Neural cell (in vitro differentiated cells): Measurements from ENCODE around the genes CPB1 and TM4SF4.

DNA sequence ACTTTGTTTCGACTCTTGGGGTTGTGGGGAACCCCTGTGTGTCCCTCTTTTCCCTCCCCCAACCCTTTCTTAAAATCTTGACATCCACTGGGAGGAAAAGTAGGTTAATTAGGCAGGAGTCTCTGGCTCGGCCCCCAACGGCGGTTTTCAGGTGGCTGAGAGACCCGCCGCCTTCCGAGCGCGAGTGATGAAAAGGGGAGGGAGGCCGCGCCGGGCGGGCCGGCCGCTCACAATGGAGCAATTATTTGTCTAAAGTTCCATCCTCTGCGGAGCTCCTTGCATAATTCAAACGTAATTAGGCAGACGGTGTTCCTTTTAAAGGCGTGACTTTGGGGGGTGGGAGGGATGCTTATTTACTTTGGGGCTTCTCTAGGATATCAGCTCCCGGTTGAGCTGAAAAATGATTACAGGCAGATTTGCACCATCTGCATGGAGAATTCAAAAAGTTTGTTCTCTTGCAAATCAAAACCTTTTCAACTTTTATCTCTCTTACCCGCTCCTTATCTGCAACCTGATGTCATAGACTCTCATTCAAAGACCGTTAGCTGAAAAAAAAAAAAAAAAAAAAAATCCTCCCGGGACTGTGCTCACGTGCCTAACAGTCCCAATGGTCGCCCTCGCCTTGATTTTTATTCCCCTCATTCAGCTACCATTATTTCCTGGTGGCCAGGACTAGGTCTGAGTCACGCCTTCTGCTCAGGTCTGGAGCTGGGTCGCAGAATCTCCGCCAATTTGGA is 51.5 kb downstream of the ZIC4 start:
- RAMPAGE, long total RNA: no peak

DNA sequence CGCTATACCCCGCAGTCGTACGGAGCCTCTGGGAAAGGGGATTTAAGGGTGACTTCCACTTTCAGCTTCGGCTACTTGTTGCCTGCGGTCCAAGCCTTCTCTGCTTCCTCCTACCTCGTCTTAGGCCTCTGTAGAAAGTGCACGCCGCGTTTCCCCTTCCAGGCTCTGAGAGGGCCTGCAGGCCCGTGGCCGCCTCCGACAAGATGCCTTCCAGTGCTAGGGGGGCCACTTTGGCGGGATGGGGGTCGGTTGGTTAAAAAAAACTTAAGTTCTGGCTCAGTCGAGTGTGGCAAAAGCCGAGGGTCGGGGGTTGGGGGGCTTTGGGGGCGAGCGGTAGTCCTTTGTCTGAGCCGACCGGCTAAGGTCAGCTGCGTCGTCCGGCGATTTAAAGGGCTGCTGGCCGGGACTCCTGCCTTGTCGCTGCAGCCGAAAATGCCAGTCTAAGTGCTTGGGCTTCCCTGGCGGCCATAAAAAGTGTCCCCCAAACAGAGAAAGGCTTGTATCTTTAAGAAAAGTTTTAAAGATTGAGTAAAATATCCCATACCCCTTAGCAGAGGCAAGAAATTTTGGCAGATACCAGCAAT is 8.0 kb downstream of the ZIC4 start:
- RAMPAGE, long total RNA: no peak

DNA sequence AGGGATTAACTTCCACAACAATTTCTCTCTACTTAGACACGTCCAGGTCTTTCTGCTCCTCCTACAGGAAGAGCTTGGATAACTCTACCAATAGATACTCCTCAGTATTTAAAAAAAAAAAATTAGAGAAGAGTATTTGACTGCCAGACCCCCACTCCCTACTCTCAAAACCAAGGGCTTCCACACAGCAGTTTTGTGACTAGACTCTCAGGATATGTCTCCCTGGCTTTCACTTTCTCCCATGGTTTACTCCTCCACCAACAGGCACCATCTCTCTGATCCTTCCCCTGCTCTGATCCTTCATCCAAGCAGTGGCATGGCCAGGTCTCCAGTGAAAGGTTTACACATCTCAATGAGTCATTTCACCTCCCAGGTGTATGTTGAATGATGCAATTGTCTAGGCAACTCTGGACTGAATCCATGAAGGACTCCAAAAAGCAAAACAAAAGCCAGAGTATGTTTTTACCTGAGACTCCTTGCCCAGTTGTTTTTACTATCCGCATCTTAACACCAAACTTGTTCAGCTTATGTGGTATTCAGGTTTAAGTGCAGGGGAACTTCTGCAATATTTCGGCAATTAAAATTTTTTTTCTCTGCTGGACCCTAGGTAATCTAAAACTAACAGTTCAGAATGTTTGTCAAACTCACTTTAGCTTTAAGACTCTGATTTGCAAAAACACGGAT is 7.2 kb downstream of the ZIC4 start:
- RAMPAGE, long total RNA: no peak

GRCh38 chr3:148079167-148079597 is 618.5 kb upstream of the AGTR1 start:
- RAMPAGE, long total RNA: no peak

DNA sequence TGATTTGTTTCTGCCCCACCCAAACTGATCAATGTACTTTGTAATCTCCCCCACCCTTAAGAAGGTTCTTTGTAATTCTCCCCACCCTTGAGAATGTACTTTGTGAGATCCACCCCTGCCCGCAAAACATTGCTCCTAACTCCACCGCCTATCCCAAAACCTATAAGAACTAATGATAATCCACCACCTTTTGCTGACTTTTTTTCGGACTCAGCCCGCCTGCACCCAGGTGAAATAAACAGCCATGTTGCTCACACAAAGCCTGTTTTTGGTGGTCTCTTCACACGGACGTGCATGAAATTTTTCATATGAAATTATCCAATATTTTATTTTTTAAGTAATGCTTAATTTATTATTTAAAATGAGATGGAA is 540.7 kb upstream of the AGTR1 start:
- RAMPAGE, long total RNA: no peak

GRCh38 chr3:148600834-148601432 is 96.8 kb upstream of the AGTR1 start:
- RAMPAGE, long total RNA: no peak

DNA sequence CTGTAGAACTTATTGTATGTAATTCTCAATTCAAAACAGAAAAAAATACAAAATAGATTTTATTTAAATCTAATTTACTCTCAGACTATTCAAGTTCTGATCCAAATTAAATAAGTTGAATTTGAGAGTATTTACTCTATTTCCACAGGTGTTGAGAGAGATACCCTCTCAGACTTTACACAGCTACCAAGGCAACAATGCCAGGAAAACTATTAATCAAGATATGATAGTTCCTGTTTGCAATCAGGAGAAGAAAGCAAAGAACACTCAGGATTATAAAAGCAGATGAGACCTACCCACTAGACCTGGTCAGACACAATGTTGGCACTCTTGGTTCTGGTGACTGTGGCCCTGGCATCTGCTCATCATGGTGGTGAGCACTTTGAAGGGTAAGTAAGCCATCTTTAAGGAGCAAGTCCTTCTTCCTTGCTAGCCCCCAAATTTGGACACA is at the start of gene CPB1:
Gene CPB1, plus strand, starts transcription at position 306 of the 451 bp plus-strand sequence.
- RAMPAGE, long total RNA: no peak

DNA sequence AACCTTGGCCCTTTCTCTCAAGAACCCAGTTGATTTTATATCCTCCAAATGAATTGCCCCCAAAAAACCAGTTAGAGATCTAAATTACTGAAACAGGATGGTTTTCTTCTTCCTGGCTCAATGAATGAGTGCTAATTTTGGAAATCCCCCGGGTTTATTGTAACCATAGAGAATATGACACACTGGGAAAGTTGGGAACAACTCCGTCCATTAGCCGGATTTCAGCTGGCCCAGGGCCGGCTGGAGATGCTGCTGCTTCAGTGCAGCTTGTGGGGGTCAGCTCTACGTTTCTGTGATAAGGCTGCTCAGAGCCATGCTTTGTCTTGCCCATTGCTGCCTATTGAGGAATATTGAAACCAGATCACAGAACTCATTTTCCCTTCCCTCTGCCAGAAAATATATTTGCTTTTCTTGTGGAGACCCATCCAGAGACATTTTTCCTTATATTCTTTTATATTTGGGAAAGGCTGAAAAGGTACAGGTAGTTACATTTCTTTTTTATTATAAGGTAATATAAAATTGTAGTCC is 20.4 kb downstream of the GYG1 start:
- RAMPAGE, long total RNA: no peak

GRCh38 chr3:149145165-149145516 is 15.7 kb downstream of the HPS3 start:
- RAMPAGE, long total RNA: no peak

DNA sequence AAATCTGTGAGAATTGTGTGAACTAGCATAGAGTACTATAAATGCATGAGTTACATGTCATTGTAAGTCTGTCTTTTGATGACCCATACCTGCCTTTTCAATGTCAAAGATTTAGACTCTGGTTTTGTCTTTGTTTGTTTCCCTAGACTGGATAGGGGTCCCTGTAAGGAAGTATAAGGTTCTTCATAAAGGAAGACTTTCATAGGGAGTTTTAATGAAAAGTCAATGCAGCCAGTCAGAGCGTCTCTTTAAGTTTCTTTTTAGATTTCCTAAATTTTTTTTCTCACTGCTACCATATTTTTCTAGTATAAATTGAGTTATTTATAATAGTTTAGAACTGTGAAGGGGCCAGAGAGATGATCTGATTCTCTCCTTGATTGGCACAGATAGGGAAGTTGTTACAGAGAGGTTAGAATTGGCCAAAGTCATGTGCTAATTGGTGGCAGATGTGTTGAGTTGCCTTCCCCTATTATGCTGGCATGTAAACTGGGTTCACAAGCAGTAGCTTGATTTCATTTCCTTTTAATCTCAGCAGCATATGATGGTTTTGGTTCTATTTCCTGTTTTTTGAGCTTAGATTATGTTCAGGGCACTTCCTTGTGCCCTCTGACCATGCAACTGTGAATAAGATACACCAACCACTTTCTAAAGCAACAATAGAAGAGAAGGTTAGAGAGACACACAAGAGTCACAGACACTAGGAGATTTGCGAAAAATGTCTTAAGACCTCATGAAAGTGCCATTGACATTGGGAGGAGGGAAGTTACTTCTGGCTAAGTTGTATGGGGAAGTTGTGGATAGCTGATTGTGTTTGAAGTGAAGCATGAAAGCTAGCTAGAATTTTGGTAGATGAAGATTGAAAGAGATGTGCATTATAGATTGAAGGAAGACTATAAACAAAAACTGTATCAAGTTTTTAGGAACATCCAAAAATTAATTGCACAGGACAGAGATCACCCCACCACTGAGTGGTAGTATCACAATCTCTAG is 16.5 kb downstream of the HPS3 start:
- RAMPAGE, long total RNA: no peak

DNA sequence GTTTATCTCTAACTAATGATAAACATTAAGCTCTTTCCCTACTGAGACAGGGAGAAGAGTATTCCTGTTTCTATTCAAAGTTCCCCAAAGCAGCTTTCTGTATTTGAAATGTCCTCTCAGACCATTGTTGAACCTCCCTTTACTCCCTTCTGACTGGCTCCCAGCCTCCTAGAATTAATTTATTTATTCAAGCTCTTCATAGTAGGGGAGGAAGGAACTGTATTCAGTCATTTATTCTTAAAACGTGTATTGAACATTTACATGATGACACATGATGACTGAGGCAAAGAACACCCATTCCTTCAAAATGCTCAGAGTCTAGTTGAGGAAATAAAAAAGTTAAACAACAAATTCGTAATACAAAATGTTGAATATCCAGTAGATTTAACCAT is 7.2 kb upstream of the TM4SF18 start:
- RAMPAGE, long total RNA: no peak

DNA sequence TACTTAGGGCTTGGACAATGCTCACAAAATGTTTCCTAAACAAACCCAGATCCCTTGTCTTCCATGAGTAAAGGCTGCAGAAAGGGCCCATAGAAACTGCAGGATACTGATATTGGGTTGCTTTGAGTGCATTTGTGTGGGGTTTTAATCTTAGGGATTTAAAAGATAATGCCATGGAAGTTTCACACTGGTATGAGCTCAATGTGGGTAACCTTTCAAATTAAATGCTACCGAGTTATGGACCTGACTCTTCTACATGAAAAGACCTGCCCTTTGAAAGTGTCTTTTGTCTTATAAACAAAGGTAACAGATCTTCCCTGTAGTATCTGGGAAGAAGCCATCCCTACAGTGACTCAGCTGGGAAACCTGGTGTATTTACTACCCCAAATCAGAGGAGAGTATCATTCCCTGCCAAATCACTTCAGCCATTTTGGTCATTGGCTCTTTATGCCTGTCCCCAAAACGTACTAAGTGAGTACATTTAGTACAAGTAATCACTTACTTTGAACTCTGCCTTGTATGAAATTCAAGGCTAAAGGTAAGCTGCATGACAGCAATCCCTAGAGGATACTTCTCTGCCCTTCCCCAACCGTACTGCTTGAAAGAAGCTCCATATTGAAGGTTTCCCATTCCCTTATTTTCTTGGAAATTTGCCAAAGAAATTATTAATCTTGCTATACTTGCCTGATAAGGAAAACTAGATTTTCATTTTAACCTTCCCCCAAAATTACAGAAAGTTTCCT is 7.3 kb downstream of the TM4SF1 start:
- RAMPAGE, long total RNA: no peak

- RAMPAGE, long total RNA: no peak
Measured at GRCh38 chr3:149404635-149405025, 27.2 kb upstream of the TM4SF1 start.

- RAMPAGE, long total RNA: no peak
Measured at GRCh38 chr3:149474361-149474975, at the start of gene TM4SF4. Gene TM4SF4 (plus strand): TSS chr3:149474697.

DNA sequence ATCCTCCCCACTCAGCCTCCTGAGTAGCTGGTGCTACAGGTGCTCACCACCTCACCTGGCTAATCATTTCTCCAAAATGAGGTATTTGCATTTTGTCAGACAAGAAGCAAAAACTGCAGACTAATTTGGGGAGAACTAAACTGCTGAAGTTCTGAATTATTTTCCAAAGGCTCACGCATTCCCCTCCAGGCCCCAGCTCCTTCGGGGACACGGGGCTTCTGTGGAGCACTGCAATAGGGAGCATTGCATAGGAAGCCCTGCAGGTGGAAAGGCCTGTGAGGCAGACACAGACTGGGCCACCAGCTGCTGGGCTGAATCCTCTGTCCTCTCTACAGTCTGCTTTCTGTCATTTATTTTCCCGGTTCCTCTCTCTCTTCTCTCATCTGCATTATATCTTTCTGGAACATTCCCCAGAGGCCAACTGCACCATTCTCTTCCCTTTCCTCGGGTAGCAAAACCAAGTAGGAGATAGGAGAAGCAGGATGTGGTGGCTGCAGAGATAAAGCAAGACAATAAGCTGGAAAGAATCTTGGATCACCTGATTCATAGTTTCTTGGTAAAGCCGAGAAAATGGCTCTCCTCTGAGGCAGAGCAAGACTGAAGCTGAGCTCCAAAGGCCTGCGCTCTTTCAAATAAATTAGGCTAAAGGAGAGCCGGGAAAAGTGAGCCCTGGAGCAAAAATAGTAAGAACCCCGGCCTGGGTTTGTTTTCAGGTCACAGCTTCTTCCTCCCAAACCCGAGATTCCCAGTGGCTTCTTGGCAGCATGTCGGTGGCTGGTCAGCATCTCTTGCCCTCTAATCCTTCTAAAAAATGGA is 5.2 kb downstream of the TM4SF4 start:
- RAMPAGE, long total RNA: no peak

- RAMPAGE, long total RNA: no peak
Measured at GRCh38 chr3:149554585-149555237, 80.2 kb downstream of the TM4SF4 start.

- RAMPAGE, long total RNA: no peak
Measured at GRCh38 chr3:149590643-149591058, 67.2 kb downstream of the WWTR1 start.

GRCh38 chr3:149618490-149619384 is 39.1 kb downstream of the WWTR1 start:
- RAMPAGE, long total RNA: no peak

GRCh38 chr3:149658237-149658736 is 462 bp upstream of the WWTR1 start:
- RAMPAGE, long total RNA: no peak

DNA sequence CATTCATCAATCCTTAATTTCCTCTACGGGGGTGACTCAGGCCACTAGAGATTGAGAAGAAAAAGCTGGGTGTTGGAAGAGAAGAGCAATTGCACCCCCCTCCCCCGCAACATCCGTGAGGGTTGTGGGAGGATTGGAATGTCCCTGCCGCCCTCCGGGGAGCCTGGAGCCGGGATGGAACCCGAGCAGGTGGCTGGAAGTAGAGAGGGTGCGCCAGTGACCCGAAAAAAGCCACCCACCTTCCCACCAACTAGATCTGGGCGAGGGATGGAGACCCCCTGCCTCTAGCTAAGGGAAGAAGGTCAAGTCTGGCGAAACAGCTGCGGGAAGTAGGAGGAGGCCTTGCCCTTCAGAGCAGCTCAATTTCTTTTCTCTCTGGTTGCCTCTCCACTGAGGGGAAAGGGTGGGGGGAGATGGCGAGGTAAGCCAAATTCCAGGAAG is 932 bp upstream of the WWTR1 start:
- RAMPAGE, long total RNA: no peak